ENCODE data around the genes RP2, ZNF157 and ZNF81.

DNA sequence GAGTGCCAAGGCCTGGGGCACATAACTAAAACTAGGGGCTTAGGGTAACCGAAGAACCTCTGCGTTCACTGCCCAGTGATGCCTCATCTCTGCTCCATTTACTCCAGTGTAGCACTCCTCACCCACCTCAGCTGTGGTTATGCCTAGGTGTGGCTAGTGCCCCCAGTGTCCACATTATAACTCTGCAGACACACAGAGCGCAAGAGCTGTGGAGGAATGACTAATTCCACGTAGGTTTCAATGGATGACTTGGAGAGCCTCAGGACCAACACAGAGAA, 542.3 kb upstream of the DIPK2B start:
- PRO-cap: no peak

DNA sequence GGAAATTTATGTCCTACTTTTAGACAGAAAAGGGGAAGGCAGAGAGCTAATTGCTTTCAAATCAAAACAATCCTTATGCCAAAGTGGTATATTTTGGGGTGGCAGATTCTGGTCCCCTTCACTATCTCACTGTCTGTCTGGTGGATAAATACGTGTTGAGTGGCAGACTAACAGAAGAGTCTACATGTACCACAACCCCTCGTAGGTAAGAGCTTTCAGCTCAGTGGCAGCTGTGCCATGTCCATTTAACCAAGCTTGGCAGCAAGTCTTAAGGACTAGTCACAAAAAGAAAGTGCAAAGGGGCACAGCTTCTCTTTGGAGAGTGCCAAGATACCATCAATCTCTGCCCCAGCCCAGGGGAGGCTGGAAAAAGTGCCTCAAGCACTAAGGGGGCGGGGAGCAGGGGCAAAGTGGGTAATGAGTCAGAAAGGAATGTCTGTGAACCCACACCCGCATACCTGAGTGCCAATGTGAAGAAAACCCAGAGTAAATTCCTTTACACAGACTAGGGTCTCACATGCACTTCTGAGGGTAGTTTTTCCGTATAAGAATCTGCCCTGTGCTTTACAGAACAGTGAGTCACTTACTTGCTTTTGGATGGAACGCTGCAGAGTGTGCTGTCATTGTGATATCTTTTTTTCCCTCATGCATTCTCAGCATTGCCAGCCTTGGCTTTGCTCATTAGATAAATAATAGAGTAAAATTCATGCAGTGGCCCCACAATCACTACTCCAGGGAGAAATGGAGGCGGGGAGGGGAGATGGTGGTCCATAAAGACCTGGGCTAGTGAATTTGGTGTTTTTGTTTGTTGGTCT, 121.7 kb upstream of the KRBOX4 start:
- PRO-cap: no peak

- PRO-cap: no peak
These were observed 430 bp downstream of the CHST7 start for GRCh38 chrX:46573909-46574480.

DNA sequence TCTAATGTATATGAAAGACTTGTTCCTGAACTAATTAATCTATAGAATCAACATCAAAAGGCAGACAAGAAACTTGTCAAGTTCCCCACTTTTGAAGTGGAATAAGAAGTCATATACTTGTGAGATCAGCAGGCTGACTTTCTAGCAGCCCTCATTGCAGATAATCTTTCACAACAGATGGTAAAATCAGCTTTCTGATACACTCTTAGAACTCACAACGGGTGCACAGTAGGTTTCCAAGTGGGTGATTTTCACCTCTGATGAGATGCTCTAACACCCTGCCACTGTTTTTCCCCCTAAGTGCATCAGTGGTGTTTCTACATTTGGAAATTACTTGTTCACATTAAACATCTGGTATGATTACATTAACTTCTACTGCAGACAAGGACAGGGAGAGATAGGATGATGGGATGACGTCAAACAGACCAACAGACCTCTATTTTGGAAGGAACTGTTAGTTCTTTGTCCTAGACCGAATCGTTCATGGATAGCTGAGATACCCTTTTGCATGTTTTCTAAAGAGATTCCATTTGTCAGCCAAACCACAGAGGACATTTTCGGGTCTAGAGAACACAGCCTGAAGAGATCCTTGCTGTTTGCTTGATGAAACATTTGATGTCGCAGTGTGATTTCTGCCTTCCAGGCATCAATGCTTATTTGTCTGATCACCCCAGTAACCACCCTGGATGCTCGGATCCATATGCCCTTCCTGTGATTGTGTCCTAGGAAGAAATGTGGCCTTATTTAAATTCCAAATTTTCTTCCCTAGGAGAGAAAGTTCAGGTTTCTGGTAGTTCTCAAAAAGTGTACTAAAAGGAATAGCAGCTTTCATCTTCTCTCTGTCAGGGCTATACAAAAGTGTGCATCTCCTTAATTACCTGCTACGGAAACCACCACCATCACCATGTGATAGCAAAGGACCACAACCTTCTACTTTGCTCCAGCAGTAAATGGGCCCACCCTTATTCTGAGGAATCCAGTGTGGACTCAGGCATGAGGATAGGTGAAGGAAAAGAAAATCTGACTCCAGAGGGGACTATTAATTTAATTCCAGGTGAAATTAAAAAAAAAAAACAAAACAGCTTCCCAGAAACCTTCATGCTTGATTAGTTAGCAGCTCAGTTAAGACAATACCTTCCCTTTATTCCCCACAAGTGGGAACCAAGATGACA, 27.8 kb downstream of the CHST7 start:
- PRO-cap: no peak

DNA sequence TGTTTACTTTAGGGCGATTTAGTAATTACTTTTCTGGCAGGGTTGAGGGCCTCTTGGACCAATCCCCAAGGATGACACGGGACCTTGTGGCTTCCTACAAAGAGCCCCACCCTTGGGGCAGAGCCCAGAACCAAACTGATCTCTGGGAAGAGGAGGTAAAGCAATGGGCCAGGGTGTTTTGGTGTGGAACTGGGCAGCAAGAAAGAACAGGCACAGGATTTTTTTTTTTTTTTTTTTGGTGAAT, 59.8 kb downstream of the CHST7 start:
- PRO-cap: no peak

- PRO-cap: bidirectional peak, plus-strand start at chrX:46836966, minus-strand start at chrX:46836700; unidirectional peak, plus-strand start at chrX:46837043; unidirectional peak, plus-strand start at chrX:46837177; bidirectional peak, plus-strand start at chrX:46837496, minus-strand start at chrX:46837207
These were observed at the start of gene RP2 for GRCh38 chrX:46836780-46837777. TSS of gene RP2 (plus strand) at chrX:46837043.

DNA sequence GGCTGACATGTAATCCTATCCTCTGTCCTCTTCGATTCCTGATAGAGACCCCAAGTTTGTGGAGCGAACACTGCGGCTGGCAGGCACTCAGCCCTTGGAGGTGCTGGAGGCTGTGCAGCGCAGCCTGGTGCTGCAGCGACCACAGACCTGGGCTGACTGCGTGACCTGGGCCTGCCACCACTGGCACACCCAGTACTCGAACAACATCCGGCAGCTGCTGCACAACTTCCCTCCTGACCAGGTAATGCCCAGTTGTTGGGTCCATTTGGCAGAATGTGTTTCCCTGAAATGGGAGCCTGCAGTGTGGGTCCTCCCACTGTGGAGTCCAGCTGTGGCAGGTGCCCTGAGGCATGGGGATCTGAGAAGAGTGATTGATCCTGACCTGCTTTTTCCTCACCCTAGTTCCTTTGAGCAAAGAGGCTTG, 8.6 kb upstream of the CDK16 start:
- PRO-cap: no peak

DNA sequence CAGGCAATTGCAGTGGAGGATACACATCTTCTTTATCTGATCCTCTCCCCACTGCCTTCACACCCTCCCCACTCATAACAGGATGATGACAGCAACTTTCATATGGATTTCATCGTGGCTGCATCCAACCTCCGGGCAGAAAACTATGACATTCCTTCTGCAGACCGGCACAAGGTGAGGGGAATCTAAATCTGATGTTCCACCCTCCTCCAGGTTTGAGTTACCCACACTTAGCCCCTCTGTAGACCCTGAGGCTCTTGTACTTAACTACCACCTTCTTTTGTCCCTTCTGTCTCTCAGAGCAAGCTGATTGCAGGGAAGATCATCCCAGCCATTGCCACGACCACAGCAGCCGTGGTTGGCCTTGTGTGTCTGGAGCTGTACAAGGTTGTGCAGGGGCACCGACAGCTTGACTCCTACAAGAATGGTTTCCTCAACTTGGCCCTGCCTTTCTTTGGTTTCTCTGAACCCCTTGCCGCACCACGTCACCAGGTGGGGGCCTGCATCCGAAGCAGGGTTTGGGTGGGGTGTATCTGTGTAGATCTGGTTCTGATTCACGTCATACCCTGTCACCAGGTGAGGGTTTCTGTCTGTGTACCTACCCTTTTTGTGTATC, 5.7 kb upstream of the CDK16 start:
- PRO-cap: no peak

- PRO-cap: bidirectional peak, plus-strand start at chrX:47218052, minus-strand start at chrX:47217759
These were observed 980 bp upstream of the CDK16 start for GRCh38 chrX:47217400-47218001.

- PRO-cap: no peak
These were observed 719 bp upstream of the USP11 start for GRCh38 chrX:47232078-47232501.

DNA sequence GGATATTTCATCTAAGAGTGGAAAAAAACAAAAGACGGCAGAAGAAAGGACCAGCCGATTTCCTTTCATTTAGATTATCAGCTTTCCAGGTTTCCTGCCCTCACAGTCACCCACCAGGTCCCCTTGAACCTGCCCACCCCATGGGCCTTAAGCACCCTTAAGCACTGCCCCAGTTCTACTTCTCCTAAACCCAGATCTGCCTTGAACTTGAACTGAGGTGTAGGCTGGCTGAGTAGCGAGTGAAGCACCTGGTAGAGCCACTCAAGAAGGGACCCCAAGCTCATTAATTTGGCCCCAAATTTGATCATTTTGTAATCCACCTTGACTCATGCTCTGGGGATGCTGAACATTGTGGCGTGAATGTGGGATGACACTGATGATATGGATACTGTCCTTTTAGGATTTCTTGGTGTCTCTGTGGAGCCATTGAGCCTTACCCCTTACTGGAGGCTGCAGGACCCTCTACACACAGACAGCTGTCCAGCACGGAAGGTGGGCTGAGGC, at the start of gene ZNF157:
TSS of gene ZNF157 (plus strand) at position 425 of the 504 bp plus-strand sequence.
- PRO-cap: no peak

GRCh38 chrX:47463303-47463849, 19.6 kb downstream of the ZNF41 start:
- PRO-cap: no peak

GRCh38 chrX:47558441-47558897, 2.5 kb upstream of the ARAF start:
- PRO-cap: no peak

- PRO-cap: no peak
These were observed 1.8 kb downstream of the ARAF start for GRCh38 chrX:47562338-47563585.

GRCh38 chrX:47651309-47651497, 840 bp upstream of the ELK1 start:
- PRO-cap: no peak

- PRO-cap: no peak
These were observed 30.8 kb upstream of the ZNF81 start for GRCh38 chrX:47805881-47806337.

DNA sequence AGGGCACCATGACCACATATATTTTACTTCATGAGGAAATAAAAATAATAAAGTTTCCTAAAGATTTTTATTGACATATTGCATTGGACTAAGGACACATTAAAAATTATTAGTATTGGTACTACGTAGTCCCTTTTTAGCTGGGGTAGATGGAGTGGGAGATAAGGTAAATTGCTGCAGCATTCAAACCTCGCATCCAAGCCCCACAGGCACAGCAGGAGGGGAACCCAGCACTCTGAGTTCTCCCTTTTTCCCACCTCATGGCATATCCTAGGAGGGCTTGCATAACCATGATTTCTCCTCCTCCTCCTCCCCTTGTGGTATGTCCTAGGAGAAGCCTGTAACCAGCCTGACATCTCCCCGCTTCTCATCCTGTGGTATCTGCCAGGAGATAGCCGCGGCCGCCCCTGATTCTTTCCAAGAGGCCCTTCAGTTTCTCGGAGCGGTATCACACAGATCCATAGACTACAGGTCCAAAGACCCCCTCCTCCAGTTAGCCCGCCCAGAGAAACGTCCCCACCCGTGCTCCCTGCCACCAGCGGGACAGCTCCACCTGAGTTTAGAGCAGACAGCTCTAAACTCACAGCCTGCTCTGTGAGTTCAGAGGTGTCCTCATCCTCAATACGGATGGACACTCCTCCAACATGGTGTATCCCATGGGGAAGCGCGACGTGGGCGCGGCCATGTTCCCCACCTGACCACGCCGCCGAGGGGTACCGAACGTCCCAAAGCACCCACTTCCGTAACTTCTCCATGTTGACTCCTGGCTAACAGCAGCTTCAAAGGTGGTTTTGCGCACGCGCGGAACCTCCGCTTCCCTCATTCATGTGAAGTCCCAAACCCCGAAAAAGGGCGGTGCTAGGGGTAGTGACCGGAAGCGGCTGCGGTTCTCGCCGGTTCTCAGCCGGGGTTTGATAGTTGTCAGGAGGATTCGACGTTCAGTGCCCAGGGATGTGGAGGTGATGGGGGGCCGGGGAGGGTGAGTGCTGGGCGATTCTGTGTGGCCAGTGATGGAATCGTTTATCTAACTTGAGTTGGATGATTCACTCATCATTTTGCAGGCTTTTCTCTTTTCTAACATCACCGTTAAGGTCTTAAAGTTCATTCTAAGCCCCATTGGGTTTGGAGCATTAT, at the start of gene ZNF81:
TSS of gene ZNF81 (plus strand) at position 874 of the 1,134 bp plus-strand sequence.
- PRO-cap: bidirectional peak, plus-strand start at position 896 of the sequence, minus-strand start at position 765 of the sequence

DNA sequence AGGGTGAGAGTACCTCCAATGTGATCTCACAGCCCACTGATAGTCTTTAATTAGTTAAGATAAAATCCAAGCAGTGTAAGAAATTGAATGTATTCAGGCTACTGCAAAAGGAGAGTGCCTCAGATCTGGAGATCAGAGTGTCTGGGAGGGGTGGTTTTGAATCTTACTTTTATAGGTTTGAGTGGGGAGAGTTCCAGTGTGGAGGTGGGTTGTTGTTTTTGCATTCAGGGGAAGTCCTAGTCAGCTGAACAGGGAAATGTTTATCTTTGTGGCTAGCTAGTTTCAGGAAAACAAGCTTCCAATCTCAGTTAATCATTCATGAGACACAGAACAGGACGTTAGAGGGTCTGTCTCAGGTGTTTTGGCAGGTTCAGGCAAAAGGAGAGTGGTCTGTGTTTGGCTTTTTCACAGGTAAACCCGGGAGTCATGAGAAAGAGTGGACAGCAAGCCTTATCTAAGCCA, 26.0 kb downstream of the ZNF81 start:
- PRO-cap: no peak

- PRO-cap: no peak
These were observed 14.7 kb upstream of the ZNF630 start for GRCh38 chrX:48085944-48086755.

- PRO-cap: no peak
These were observed 4.7 kb downstream of the RBM3 start for GRCh38 chrX:48578648-48579630.